ENCODE measurements around a stretch of chr14.

- PRO-cap, 2 experiments: no peak in any of the 2 experiments
Measured at GRCh38 chr14:105889657-105890255, 363.4 kb downstream of the TMEM121 start.

DNA sequence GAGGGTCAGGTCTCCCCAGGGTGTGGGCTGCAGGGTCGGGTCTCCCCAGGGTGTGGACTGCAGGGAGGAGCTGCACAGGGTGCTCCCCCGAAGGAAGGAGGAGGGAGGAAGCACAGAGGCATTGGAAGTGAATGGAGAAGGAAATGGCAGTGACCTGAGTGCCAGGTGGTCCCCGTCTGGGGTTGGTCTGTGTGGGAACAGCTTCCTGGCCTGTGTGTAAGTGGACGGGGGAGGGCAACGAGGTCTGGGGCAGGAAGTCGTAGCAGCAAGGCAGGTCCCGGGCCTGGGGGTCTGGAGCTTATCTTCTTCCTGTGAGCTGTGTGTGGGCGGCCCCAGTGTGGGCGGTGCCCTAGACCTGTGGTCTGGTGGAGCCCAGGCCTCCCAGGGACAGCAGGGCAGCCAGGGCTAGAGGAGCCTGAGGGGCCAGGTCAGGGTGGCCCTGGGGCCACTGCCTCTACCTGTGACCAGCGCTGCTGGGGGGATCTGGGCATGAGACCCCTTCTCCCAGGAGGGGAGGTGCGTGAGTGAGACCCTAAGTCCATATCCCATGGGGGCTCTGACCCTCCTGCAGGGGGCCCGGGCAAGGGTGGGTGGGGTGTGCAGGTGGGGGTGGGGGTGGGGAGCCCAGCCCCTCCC, 382.2 kb downstream of the TMEM121 start:
- PRO-cap, 2 experiments: no peak in any of the 2 experiments

DNA sequence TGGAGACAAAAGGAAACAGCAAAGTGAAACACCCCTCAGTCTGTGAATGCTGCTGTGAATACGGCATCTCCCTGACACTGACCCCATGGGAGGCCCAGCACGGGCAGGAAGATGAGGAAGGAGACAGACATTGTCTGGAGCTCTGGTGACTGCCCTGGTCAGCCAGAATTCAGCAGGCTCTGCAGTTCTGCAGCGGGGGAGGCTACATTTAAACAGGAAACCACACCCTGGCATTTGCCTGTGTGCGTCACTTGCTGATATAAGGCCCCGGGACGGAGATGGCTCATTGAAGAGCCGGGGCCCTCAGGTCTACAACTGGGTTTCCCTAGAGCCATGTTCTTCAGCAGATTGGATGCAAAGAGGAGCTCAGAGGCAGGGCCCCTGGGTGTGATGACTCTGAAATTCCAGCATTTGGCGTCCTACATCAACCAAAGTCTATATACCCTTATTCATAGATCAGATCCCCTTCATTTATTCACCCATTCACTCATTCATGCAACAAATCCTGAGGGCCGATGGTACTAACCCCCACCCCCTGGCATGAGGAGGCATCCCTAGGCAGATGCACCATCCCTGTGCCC, 413.8 kb downstream of the TMEM121 start:
- PRO-cap, 2 experiments: no peak in any of the 2 experiments

- PRO-cap, 2 experiments: no peak in any of the 2 experiments
Measured at GRCh38 chr14:106004840-106005972, 478.8 kb downstream of the TMEM121 start.

- PRO-cap, 2 experiments: no peak in any of the 2 experiments
Measured at GRCh38 chr14:106398770-106399439, 872.5 kb downstream of the TMEM121 start.

GRCh38 chr14:106557290-106557795, 1031.0 kb downstream of the TMEM121 start:
- PRO-cap, 2 experiments: no peak in any of the 2 experiments

DNA sequence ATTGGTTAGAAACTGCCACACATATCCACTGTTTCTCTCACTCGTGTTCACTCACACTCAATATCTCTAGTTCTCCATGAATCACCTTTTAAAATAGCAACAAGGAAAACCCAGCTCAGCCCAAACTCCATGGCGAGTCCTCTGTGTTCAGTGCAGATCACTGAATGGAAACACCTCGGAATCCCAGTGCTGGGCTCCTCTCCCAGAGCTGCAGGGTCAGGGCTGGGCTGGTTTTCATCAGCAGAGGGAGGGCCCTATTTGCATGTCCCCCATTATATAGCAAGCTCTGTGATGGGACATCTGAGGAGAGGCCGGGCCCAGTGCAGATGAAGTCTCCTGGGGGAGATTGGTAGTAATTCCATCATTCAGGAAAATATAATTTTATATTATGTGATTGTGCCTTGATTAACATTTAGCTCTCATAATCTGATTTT, 1149.0 kb downstream of the TMEM121 start:
- PRO-cap, 2 experiments: no peak in any of the 2 experiments

DNA sequence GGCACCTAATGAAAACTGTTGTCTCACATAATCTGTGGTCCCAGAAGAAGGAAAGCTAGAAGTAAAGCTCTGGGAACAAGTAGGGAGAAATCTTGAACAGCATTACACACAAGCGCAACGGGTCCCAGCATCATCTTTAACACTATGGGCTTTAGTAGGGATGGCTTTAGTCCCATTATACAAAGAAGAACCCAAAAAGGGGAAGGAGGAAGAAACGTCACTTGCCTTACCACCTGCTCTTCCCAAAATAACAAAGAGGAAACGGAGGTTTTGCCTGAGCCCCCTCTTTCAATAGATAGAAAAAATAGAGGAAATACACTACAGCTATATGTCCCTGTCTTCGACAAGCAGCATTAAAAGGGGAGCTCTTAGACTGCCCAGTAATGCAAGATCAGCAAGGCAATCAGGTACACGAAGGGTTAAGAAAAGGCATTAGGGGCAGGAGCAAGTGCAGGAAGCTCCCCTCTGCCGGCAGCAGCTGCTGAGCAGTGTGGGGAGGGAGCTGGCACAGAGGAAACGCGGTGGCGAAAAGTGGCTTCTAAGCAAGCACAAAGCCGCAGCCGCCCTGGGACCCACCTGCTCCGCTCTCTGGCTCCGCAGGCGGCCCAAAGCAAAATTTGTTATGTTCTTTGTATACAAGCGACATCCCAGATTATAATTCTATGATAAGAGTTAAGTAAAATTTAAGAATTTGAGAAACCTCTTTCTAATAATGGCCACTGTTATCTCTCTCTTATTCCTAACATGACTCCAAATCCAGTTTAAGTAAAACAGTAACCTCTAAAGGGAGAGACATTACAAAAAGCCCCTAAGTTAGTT, 1172.4 kb downstream of the TMEM121 start:
- PRO-cap, 2 experiments: no peak in any of the 2 experiments

- PRO-cap, 2 experiments: peak in 2 of 2 experiments; most common plus-strand start chr14:106844868 (in 2); most common minus-strand start chr14:106844718 (in 1)
Measured at GRCh38 chr14:106844313-106845011, 1318.1 kb downstream of the TMEM121 start.

DNA sequence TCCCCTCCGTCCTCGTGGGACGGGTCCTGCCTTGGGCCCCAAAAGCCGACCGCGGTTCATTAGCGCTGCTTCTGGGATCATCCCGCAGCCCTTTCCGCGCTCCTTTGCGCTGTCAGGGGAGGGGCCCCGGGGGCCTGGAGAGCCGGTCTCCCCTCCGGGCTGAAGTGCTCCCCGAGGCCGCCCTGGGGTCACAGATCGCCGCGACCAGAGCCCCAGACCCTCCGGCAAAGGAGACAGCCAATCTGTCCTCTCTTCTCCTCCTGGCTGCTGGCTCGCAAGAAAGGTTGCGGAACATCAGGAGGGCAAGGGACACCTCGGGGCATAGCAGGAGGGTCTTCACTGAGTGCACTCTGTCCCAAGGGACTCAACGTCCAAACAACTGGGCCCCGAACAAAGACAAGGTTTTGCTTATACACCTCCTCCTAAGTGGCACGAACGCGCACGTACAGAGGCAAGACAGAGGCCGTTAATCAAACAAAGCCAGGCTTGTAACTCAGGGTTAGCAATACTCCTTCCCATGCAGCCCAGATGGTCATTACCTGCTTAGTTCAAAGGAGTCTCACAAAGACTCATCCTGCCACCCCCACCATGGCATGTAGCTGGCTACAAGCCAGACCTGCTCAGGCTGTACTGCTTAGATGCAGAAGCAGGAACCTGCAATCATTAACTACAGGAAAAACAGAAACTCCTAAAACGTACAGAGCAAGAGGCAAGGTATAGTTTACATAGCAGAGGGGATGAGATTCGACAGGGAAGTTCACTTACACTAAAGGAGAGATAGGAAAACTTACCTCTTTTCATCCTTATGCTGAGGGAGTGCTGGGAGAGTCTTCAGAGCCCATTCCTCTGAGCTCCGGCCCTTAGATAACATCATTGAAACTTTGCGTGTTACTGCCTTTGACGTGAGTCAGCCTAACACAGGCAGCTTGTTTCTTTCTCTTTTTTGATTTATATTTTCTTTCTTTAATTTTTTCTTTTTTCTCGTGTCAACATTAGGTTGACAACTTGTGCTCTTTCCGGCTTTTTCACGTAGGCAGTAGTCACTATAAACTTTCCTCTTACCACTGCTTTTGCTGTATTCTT, 1319.0 kb downstream of the TMEM121 start:
- PRO-cap, 2 experiments: peak in 2 of 2 experiments; most common plus-strand start position 731 of the sequence (in 1); most common minus-strand start position 398 of the sequence (in 1)